Islet of Langerhans (tissue), 1 donor: ENCODE results near the genes CDH16, CIAO2B, RIPOR1, NUTF2 and EDC4.

- RRBS = no CpG with 5 or more reads among the region's 12 CpGs
These were observed at the start of gene CDH16 for GRCh38 chr16:66918529-66919594. Gene CDH16, minus strand, starts transcription at chr16:66918885.

GRCh38 chr16:66929995-66930687, 4.1 kb downstream of the CIAO2B start:
- RRBS = no CpG with 5 or more reads among the region's 5 CpGs

DNA sequence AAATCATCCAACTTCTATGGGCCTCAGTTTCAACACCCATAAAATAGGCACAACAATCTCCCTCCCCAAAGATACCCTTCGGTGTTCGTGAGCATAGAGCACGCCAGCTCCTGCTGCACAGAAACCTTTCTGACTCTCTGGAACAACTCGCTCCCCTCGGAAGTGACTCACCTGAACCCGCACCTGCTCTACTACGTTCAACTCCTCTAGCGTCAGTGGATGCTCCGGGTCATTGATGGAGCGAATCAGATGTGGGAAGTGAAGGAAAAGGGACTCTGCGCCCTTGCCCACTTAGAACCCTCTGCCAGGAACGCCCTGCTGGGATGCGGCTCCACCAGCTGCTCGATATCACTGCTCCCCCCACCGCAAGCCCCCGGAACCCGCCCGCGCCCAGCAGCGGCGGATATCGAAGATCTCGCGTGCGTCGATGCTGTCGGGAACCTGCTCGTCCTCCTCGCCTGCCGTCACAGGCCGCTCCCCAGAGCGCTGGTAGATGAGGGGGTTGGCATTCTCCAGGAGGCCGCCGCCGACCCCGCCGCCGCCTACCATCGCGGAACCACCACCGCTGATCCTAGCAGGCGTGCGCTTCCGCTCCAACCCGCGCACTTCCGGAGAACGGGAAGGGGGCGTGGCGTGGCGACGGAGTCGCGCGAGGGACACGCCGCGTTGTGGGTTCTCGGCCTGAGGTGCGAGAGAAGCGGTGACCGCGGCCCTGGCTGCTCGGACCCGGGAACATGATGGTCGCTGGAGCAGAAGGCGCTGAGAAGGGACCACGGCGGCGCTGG, at the start of gene CIAO2B:
TSS of gene CIAO2B (minus strand) at position 587 of the 785 bp plus-strand sequence.
- RRBS = 0% methylated on average over 6 of the region's 70 CpGs

GRCh38 chr16:67040479-67041340, 11.8 kb downstream of the CBFB start:
- RRBS = no CpG with 5 or more reads among the region's 4 CpGs

DNA sequence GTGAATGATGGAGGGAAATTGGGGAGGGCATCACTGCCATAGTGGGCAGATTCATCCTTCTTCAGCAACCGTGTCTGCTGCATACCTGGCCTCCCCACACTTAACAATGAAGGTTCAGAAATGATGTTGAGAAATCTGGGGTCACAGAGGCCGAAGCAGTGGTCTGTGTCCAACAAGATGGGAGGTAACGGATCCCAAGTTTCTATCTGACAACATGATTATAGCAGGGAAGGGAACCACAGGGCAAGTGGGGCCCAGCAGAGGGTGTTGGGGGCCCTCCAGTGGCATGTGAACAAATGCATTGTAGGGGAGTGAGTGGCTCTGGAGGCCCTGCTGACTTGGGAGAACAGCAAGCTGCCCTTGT, 4.4 kb downstream of the B3GNT9 start:
- RRBS = no CpG with 5 or more reads among the region's 3 CpGs

- RRBS = no CpG with 5 or more reads among the region's 81 CpGs
These were observed 1.5 kb downstream of the B3GNT9 start for GRCh38 chr16:67148890-67150027.

DNA sequence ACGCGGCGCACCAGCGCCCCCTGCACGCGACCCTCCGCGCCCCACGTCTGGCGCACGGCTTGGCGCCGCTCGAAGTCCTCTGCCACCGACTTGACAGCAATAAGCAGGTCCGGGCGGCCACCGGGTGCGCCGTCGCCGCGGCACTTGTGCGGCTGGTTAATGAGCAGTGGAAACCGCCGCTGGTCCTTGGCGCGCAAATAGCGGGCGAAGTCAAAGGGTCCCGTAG, 857 bp downstream of the B3GNT9 start:
- RRBS = no CpG with 5 or more reads among the region's 31 CpGs

DNA sequence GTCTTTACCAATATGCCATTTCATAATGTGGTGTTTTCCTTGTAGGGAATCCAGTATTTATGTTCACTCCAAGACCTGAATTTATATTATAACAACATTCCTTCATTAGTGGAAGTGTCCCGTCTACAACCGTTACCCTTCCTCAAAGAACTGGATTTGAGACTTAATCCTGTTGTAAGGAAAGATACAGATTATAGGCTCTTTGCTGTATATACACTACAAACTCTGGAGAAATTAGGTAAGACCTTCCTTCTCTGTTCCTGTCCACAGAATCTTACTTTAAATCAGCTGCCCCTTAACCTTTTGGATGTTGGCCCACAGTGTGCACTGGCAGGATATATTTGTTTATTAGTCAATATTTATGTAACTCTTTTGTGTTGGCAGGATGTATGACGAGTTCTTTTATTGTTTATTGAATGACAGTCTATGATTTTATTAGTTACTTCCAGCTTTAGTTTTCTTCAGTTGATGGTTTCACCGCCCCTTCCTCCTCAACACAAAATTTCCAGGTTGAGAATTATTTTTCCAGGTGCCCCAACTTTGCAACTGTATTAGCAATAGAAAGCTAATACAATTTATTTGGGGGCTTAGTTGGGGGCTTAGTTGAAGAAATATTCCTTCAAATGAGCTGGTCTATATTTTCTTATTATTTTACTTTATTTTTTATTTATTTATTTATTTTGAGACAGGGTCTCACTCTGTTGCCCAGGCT, 19.8 kb downstream of the LRRC36 start:
- RRBS = no CpG with 5 or more reads among the region's 4 CpGs

- RRBS = no CpG with 5 or more reads among the region's 7 CpGs
These were observed 22.9 kb downstream of the ATP6V0D1 start for GRCh38 chr16:67458001-67458570.

- RRBS = 7% methylated on average over 58 of the region's 94 CpGs
These were observed at the start of gene RIPOR1 for GRCh38 chr16:67528185-67529334. Gene RIPOR1, plus strand, starts transcription at chr16:67528829.

- RRBS = no CpG with 5 or more reads among the region's 7 CpGs
These were observed 562 bp downstream of the RIPOR1 start for GRCh38 chr16:67529335-67529446.

DNA sequence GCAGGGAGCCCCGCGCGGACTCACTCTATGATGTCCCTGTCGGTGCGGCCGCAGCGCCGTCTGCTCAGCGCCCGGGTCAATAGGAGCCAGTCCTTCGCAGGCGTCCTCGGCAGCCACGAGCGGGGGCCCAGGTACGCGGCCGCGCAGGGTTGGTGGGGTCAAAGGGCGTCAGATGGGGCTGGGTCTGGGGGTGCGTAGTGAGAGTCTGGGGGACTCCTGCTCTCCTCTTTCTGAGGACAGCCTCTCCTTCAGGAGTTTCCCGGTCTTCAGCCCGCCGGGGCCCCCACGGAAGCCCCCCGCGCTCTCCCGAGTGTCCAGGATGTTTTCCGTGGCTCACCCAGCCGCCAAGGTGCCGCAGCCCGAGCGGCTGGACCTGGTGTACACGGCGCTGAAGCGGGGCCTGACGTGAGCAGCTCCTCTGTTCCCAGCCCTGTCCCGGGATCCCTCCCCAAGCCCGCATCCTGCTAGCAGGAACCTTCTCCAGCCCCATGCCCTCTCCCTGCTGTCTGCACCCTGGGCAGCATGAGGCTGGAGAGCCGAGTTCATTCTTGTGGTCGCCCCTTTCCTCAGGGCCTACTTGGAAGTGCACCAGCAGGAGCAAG, 9.9 kb downstream of the RIPOR1 start:
- RRBS = no CpG with 5 or more reads among the region's 41 CpGs

DNA sequence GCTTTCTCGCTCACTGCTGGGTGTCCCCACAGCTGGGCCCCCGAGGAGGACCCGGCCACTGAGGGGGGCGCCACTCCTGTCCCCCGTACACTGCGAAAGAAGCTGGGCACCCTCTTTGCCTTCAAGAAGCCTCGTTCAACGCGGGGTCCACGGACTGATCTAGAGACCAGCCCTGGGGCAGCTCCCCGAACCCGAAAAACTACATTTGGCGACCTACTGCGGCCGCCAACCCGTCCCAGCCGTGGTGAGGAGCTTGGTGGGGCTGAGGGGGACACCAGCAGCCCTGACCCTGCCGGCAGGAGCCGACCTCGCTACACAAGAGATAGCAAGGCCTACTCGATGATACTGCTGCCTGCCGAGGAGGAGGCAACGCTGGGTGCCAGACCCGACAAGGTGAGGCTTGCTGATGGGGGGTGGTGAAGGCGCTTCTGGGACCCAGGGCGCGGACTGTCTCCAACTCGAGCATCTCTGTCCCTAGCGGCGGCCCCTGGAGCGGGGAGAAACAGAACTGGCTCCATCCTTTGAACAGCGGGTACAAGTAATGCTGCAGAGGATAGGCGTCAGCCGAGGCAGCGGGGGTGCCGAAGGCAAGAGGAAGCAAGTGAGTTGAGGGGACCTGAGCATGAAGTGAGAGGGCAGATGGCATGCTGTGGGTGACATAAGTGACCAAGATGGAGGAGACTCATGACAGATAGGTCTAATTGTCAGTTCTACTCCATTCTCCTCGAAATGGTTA, 5.6 kb downstream of the ACD start:
- RRBS = no CpG with 5 or more reads among the region's 37 CpGs

DNA sequence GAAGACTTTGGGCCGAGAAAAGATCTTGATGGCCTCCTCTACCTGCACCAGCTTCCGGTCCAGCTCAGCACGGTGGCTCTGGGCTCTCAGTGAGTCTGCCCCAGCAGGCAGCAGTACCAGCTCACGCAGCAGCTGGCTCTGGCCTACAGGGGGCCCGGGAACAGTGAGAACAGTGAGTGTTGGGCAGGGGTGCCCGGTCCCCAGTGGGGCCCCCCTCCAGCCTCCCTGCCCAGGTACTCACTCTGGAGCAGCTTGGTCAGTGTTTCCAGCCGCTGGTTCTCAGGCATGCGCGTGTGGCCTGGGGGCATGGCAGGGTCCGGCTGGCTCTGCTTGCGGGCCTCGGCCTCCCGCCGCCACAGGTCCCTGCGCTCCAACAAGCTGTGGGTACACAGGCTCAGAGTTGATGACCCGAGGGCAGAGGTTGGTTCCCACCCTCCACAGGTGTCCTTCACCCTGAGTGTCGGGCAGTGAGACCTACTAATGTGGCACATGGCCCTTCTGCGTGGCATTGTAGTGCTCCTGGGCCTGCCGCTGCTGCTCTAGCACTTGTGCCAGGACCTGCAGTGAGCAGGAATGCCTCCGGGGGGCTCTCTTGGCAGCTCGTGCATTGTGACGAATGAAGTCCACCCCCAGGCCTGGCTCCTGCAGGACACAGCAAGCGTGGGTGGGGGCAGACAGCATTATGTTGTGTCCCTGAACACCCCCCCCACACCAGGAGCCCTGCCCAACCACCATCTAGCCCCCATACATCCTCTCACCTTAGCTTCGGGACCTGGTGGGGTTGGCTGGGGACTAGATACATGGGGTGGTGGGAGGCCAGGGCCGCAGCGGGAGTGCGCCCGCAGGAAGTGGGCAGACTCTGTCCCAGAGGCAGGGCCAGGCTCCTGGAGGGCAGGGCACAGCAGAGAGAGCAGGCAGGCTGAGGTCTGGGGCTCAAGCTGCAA, 2.7 kb downstream of the PARD6A start:
- RRBS = 54% methylated on average over 3 of the region's 28 CpGs

DNA sequence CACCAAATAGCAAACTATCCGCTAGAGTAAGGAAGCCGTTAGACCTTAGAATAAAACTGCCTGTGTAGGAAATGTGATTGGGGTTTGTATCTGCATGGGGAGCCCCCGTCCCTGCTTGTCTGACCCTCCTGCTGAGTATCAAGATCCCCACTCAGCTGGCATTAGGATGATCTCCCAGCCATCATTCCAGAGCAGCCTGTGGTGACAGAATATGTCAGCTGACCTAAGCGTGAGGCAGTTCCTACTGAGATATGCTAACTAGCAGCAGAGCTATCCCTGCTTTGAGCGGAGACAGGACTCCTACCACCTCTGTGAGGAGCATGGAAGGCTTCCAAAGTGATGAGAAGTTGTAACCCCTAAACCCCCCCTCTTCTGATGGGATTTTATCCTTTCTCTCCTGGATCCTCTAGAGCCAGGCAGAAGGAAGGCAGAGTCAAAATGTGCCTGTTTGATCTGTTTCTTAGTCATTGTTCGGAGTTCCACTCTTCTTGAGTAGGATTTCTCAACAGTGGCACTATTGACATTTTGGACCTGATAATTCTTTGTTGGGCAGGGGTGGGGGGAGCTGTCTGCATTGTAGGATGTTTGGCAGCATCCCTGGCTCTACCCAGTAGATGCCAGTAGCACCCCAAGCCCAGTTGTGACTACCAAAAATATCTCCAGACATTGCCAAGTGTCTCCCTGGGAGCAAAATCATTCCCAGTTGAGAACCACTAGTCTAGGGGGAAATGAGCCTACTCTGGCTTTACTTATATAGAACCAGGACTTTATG, 888 bp upstream of the GFOD2 start:
- RRBS = no CpG with 5 or more reads among the region's 6 CpGs

DNA sequence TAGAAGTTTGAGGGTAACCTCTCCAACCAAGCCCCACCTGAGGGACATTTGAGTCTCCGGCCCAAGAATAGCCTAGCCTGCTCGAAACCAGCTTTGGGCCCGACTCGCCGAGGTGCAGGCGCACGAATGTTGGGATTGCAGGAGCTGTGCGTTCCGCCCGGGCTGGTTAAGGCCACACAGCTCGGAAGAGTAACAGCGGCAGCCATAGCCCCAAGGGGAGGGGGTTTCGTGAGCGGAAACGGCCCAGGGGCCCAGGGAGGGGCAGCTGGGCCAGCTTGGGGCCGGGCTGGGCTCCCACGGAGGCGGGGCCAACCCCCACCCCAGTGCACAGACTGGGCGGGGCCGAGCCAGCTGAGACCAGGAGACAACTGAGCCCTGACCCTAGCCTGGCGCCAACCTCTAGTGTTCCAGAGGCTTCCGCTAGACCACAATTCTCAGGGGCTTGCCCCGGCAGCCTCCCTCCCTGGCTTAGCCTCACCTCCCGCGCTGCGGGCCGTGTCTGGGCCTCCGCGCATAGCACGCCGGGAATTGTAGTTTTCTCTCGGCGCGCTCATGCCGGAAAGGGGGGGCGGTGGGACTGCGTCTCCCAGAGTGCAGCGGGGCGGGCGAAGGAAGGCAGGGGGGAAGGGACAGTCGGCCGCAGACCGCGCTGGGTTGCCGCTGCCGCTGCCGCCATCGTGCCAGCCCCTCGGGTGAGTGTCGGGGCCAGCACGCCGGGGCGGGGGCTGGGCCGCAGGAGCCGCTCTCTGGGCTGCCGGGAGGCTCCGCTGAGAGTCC, at the start of gene NUTF2:
TSS of gene NUTF2 (plus strand) at position 640 of the 777 bp plus-strand sequence.
- RRBS = 3% methylated on average over 18 of the region's 57 CpGs

DNA sequence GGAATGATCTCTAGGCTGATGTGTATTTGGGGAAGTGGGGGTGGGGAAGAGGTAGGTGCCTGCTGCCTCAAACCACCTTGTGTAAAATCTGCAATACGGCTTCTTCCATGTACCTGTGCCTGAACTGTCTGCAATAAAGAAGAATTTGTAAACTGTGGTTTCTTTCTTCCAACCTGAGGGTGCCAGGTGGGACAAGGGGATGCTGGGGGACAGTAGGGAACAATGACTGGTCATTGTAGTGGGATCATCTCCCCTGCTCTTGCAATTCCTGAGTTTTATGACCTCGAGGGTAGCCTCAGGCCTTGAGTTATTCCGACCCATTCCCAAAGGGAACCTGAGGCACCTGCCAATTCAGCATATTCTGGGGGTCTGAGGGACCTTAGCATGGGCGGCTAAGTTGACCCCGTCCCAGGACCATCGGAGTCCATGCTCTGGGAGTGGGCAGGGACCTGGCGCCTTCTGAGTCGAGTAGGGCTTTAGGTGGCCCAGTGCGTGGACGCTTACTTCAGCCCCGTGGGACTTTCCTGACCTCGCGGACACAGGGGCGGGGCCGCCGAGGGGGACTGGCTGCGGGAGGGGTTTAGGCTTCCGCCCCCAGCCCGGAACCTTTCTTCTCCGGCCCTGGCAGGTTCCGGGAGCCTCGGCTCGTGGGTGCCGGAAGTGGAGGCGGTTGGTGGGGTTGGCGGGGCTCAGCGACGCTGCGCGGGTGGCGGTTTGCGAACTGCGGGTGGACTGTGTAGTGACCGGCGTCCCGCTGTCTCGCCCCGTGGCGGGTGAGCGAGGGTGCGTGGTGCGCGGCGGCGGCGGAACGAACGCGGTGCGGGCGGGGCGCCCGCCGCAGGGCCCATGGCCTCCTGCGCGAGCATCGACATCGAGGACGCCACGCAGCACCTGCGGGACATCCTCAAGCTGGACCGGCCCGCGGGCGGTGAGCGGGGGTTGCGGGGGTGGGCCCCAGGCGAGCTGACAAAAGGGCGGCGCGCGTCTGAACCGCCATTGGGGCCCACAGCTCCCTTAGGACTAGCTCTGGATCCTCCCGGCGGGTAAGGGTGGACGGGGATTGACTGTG, at the start of gene EDC4:
TSS of gene EDC4 (plus strand) at position 637 of the 1,069 bp plus-strand sequence.
- RRBS = 4% methylated on average over 7 of the region's 76 CpGs

- RRBS = no CpG with 5 or more reads among the region's 6 CpGs
These were observed 14.3 kb downstream of the PSKH1 start for GRCh38 chr16:67907400-67907797.

GRCh38 chr16:67909001-67909651, 16.1 kb downstream of the PSKH1 start:
- RRBS = 96% methylated on average over 6 of the region's 34 CpGs

DNA sequence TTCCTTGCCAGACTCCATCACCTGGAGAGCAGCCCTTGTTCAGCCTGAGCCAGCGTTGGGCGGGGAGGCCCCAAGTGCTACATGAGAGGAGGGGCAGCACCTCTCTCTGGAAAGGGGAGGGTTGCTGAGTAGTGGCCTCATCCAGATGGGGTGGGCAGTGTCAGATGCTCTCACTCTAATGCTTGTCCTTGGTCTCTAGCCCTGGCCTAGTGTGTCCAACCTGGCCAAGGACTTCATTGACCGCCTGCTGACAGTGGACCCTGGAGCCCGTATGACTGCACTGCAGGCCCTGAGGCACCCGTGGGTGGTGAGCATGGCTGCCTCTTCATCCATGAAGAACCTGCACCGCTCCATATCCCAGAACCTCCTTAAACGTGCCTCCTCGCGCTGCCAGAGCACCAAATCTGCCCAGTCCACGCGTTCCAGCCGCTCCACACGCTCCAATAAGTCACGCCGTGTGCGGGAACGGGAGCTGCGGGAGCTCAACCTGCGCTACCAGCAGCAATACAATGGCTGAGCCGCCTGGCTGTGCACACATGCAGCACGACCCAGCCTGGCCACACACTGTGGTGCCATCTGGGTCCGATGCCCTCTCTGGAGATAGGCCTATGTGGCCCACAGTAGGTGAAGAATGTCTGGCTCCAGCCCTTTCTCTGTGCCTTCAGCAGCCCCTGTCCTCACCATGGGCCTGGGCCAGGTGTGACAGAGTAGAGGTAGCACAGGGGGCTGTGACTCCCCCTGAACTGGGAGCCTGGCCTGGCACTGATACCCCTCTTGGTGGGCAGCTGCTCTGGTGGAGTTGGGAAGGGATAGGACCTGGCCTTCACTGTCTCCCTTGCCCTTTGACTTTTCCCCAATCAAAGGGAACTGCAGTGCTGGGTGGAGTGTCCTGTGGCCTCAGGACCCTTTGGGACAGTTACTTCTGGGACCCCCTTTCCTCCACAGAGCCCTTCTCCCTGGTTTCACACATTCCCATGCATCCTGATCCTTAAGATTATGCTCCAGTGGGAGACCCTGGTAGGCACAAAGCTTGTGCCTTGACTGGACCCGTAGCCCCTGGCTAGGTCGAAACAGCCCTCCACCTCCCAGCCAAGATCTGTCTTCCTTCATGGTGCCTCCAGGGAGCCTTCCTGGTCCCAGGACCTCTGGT, 4.2 kb downstream of the CTRL start:
- RRBS = no CpG with 5 or more reads among the region's 24 CpGs